GM23248 (cell line): Measurements from ENCODE around the genes GRK2 and CABP4.

DNA sequence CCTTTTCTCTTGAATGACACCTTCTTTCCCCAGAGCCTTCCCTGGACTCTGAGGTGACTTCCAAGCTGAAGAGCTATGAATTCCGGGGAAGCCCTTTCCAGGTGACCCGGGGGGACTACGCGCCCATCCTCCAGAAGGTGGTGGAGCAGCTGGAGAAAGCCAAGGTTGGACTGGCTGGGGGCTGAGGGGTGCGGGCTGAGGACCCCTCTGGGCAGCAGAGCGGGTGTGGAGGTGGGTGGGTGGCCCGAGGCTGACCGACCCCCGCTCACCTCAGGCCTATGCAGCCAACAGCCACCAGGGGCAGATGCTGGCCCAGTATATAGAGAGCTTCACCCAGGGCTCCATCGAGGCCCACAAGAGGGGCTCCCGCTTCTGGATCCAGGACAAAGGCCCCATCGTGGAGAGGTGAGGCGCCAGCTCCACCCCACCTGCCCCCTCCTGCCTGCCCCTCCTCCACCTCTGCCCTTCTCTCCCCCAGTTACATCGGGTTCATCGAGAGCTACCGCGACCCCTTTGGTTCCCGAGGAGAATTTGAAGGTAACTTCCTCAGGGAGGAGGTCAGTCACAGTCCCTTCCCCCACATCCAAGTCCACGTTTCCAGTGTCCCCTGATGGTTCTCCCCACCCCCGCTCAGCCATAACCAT is 11.1 kb downstream of the DPP3 start:
- RAMPAGE, long total RNA, result no peak

DNA sequence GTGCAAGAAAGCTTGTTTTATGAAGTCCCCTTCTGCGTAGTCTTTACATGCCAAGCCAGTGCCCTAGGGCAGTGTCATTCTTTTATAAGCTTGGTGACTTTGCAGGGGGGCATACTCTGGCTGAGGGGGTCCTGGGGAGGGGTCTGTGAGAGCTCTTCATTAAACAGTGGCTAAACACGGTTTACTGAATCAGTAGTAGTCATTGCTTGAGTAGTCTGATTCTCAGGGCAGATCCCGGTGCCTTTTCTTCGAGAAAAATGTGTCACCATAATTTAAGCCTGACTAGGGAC is 1.3 kb downstream of the RBM14 start:
- RAMPAGE, long total RNA, result no peak

GRCh38 chr11:66676651-66677461 is 831 bp downstream of the RBM4B start:
- RAMPAGE, long total RNA, result no peak

GRCh38 chr11:66686757-66687266 is 9.1 kb upstream of the RBM4B start:
- RAMPAGE, long total RNA, result no peak

GRCh38 chr11:66725591-66726176 is 3.3 kb downstream of the SPTBN2 start:
- RAMPAGE, long total RNA, result no peak

DNA sequence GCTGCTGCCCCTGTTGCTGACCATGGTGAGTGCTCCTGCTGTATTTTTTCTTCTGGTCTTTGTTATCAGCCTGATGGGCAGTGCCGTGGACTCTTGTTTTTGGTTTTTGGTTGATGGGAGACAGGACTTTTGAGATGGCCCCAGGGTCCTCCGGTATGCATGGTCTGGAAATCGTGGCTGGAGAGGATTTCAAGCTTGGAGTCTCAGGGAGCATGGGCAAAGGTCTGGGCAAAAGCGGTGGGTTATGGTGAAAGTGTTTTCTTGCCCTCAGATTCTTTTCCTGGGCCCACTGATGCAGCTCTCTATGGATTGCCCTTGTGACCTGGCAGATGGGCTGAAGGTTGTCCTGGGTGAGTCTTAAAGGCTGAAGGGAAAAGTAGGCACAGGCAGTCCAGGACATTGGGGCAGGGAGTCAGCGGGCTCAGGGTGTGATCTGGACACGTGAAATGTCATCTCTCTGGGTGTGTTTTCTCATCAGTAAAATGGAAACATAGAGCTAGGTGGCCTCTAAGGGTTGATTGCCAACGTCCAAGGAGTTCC is 844 bp downstream of the RCE1 start:
- RAMPAGE, long total RNA, result no peak

- RAMPAGE, long total RNA, result no peak
Measured at GRCh38 chr11:66845760-66846346, 2.6 kb downstream of the RCE1 start.

- RAMPAGE, long total RNA, result no peak
Measured at GRCh38 chr11:66851569-66852212, 5.2 kb upstream of the LRFN4 start.

GRCh38 chr11:66868275-66869077 is 11.6 kb downstream of the LRFN4 start:
- RAMPAGE, long total RNA, result no peak

GRCh38 chr11:66880832-66881289 is 24.0 kb downstream of the LRFN4 start:
- RAMPAGE, long total RNA, result no peak

DNA sequence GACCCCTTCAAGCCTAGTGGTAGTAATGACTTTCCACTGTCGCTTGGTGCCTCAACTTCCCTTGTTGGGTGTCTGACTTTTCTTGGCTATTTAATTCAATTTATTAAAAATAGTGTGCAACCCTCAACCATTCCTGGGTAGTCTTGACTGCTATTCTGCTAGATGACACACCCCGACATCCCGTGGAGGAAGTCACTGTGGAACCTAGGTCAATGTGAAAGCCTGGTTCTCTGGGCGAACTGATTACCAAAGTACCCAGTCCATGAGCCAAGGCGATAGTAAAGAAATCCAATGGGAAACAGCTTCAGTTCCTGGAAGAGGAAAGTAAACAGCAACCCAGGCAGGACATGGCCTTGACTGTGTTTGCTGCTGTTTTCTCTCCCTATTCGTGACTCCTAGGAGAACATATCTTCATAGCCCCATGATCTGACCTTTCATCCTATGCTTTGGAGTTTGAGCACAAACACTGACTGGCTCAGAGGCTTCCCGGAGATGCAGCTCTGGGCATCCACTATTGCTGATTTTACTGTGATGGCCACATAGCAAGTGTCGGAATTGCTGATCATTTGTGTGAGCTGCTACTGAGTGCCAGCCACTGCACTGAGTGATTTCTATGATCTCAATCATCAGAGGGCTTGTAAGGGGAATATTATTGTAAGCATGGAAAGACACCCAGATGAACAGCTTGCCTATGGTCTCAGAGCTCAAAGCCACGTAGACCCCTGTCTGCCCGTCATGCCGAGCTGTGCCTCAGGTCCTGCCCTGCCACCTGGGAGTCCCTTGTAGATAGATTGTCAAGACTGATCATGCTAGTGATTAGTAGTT is 45.1 kb downstream of the LRFN4 start:
- RAMPAGE, long total RNA, result no peak

DNA sequence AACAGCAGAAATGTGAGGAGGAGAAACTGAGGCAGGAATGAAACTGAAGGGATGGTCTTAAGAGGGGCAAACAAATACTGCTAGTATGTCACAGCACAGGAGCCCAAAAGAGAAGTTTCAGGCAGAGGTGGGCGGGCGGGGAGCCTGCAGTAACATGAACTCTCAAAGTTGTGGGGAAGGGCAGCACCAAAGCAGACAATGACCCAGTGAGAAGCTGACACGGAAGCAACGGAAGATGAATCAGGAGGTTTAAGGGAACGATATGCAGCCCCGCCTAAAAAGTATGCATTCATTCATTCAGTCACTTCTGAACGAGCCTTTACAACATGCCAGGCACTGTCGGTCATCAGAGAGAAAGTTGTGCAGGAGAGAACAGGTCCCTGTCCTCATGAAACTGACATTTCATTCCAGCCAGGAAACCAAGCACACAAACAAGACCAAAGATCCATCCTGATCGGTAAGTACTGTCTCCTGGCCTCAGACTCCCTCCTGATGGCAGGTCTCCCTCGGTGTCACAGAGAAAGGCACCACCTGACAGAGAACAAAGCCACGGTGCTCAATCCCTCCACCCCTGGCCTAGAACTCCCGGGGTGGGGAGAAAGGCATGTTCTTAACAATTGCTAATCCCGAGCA is 49.2 kb downstream of the LRFN4 start:
- RAMPAGE, long total RNA, result no peak

- RAMPAGE, long total RNA, result no peak
Measured at GRCh38 chr11:66989347-66989932, 14.3 kb downstream of the C11orf86 start.

DNA sequence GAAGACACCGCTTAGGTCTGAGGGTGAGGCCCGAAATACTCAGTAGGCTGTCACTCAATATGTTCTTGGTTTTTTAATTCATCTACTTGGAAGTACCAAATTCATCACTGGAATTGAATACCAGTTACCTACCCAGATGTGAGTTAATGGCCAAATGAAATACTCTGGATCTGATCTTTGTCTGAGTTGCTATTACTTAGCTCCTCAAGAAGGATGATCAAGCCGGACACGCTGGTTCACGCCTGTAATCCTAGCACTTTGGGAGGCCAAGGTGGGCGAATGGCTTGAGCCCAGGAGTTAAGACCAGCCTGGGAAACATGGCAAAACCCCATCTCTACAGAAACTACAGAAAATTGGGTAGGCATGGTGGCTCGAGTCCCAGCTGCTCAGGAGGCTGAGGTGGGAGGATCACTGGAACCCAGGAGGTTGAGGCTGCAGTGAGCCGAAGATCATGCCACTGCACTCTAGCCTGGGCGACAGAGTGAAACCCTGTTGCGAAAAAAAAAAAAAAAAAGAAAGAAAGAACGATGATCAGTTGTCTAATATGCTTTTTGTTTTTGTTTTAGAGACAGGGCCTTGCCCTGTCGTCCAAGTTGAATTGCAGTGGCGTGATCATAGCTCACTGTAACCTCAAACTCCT is 38.0 kb upstream of the GRK2 start:
- RAMPAGE, long total RNA, result no peak

GRCh38 chr11:67266021-67266871 is at the start of gene GRK2:
Gene GRK2 (plus strand): TSS chr11:67266473.
- RAMPAGE, long total RNA, result no peak

DNA sequence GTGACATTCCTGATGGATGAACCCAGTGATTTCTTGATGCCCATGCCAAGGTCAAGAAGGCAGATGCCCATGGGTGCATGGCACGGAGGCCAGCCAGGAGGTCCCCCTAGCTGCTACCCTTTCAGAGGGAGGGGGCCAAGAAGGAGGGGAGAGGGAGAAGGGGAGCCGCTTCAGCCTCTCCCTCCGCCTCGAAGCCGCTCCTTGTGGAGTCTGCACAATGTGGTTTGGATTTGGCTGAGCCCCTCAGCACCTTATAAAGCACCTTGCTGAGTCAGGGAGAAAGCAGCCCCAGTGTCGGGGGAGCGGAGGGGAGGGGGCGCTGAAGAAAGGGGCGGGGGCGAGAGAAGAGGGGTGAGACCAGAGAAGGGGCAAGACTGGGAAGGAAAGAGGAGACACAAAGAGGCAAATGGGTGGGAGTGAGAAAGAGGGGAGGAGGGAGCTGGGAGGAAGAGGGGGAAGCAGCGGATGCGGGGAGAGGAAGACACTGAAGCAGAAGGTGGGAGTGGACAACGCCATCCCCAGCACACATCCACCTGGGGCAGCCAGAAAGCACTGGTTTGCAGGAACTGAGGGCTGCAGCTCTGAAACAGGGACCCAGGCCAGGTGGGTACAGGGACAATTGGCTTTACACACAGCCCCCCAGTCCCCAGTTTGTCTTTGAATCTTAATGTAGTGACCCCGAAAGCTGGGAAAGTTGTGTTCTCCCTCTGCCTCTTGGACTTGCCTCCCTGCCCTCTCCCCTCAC is 2.3 kb upstream of the CLCF1 start:
- RAMPAGE, long total RNA, result no peak

GRCh38 chr11:67397668-67398281 is 3.9 kb downstream of the PPP1CA start:
- RAMPAGE, long total RNA, result no peak

- RAMPAGE, long total RNA, result no peak
Measured at GRCh38 chr11:67431115-67431775, 3.0 kb downstream of the RPS6KB2 start.

GRCh38 chr11:67441575-67441826 is 1.8 kb downstream of the CORO1B start:
- RAMPAGE, long total RNA, result no peak

GRCh38 chr11:67455020-67455476 is at the start of gene CABP4:
Gene CABP4 (plus strand): TSS chr11:67455354.
- RAMPAGE, long total RNA, result no peak